Right ventricle myocardium (tissue), 1 donor: Measurements from ENCODE around the gene ARV1.

DNA sequence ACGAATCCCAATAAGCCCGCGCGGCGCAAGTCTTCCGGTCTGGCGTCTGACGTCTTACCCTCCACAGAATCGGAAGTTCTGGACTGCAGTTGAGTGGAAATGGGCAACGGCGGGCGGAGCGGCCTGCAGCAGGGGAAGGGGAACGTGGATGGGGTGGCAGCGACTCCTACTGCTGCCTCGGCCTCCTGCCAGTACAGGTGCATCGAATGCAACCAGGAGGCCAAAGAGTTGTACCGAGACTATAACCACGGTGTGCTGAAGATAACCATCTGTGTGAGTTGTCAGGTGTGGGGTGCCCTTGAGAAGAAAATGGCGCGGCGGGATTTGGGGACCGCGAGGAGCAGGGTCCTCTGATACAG is at the start of gene ARV1:
TSS of gene ARV1 (plus strand) at position 88 of the 359 bp plus-strand sequence.
- PRO-cap, 2 experiments = peak in 2 of 2 experiments; most common plus-strand start position 88 of the sequence (in 2)

DNA sequence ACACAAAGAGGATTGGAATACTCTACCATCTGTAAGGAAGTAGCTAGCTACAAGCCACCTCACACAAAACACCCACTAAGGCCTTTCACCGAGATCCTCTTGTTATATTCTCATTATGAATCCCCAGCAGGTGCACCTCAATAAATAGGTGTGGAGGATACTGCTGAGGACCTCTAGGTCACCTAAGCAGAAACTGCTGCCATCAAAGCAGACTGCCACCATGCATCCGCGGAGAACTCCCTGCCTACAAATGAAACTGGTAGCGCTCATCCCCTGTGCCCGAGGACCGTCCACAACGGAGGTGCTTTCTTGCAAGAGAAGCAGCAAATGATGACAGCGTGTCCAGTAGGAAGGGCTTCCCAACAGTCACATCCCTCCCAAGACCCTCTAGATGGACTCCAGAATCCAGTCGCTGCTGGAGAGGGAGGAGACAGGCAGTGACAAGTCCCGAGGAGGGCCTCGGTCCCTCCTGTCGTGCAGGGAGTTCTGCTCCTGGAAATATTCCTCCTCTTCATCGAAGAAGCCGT is 20.5 kb downstream of the FAM89A start:
- PRO-cap, 2 experiments = no peak in any of the 2 experiments

DNA sequence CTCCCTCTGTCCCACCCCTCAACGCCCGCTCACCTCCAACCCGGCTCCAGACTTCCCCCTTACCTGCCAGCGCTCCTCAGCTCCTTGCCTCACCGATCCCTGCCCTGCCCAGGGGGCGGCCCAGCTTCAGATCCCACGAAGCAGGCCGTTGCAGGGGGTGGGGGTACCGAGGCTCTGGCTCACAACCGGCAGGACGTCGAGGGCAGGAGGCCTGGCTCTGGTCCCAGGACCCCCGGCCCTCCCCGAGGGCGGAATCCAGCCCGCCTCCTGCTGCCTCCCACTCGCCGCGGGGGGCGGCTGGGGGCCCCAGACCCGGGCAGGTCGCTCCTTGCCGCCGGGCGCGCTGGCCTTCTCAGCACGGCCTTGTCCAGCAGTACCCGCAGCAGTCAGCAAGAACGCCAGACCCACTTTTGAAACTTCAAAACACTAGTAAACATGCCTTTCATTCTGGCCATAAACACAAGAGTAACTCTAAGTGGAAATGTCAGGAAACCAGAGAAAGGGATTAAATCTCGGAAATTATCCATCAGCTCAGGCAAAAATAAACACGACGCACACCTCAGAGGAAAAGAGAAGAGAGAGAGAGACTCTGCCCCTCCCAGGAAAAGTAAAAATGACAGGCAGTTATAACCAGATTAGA is 970 bp upstream of the FAM89A start:
- PRO-cap, 2 experiments = no peak in any of the 2 experiments

DNA sequence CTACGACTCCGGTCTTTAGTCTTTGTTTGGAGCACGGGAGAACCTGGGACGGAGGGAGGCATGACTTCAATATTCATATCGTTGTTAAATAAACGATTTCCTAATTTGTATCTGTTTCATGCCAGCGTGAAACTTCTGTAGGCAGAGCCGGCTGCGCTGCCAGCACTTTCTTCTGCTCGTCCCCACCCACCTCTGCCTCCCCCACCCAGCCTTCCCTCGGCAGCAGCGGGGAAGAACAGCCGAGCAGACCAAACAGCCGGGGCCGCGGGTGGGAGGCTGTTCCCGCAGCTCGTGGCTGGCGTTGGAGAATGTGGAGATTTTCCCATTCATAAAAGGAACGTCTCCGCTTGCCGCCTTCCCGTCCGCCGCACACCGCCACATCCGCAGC is 790 bp upstream of the TRIM67 start:
- PRO-cap, 2 experiments = no peak in any of the 2 experiments

GRCh38 chr1:231351211-231351801 is 13.2 kb downstream of the SPRTN start:
- PRO-cap, 2 experiments = no peak in any of the 2 experiments

DNA sequence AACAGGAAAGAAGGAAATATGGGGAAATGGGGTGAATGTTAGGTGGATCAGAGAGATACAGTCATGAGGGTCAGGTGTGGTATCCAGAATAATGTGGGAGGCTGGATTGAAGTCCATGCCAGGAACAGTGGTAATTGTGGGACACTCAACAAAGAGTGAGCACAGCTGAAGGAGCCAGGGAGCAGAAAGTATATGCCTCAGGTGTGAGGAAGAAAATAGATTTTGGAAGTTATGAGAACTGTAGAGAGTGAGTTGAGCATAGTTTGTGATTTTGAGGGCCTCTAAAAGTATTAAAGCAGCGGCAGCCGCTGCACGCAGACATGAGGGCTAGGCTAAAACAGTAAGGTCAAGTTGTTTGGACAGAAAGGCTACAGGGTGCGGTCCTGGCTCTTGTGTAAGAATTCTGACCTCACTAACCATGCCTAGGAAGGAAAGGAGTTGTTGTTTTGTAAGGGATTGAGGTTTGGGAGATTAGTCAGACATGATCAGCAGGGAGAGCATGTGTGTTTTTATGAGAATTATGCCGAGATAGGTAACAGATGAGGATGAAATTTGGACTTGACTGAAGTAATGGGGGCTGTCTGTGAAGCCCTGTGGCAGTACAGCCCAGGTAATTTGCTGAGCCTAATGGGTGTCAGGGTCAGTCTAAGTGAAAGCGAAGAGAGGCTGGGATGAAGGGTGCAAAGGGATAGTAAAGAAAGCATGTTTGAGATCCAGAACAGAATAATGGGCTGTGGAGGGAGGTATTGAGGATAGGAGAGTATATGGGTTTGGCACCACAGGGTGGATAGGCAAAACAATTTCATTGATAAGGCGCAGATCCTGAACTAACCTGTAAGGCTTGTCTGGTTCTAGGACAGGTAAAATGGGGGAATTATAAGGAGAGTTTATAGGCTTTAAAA is 205.6 kb downstream of the DISC1 start:
- PRO-cap, 2 experiments = no peak in any of the 2 experiments

- PRO-cap, 2 experiments = peak in 1 of 2 experiments; most common plus-strand start chr1:231919496 (in 1)
Observed at GRCh38 chr1:231919439-231919638, 292.7 kb downstream of the DISC1 start.

- PRO-cap, 2 experiments = no peak in any of the 2 experiments
Observed at GRCh38 chr1:232398476-232399303, 231.2 kb downstream of the SIPA1L2 start.

GRCh38 chr1:232431939-232432736 is 197.8 kb downstream of the SIPA1L2 start:
- PRO-cap, 2 experiments = no peak in any of the 2 experiments

- PRO-cap, 2 experiments = no peak in any of the 2 experiments
Observed at GRCh38 chr1:232903972-232904587, 46.3 kb upstream of the NTPCR start.

- PRO-cap, 2 experiments = no peak in any of the 2 experiments
Observed at GRCh38 chr1:232977921-232978352, 27.5 kb downstream of the NTPCR start.

DNA sequence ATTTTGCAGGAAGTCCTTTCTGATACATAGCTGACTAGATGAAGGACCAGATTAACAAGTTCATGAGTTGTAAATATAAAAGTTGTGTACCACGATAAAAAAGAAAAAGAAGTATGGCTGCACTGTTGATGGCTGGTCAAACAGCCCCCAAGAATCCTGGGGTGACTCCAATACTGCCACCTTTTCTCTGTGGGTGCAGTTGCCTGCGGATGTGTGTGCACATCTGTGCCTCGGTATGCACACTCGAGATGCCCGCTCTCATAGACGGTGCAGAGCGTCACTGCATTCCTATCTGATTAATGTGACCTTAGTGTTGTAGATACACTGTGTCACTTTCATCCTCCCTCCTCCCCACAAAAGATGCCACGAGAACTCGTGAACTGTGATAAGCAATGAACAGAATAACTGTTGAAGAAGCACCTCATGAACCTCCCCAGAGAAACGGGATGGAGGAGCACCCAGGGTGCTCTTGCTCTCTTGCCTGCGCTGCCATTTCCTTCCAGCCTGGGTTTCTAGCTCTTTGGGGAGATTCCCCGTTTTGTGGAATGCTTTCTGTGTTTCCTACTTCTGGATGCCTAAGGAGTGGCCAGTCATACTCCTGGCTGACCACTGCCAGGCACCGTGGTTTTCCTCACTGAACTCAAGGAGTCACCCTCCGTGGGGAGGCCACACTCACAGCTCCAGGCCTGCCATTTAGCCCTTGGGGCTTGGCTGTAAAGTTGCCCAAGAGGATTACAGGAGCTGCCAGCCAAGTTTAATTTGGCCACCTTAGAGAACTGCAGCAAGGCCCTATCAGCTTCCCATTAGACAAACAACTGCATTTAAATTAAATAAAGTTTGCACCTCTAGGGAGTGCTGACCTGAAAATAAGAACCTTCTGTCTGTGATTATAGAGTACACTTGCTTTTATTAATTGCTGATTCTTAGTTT is 32.0 kb downstream of the NTPCR start:
- PRO-cap, 2 experiments = no peak in any of the 2 experiments

- PRO-cap, 2 experiments = no peak in any of the 2 experiments
Observed at GRCh38 chr1:232985947-232986557, 35.6 kb downstream of the NTPCR start.

GRCh38 chr1:233332004-233332583 is 4.6 kb downstream of the MAP3K21 start:
- PRO-cap, 2 experiments = no peak in any of the 2 experiments

DNA sequence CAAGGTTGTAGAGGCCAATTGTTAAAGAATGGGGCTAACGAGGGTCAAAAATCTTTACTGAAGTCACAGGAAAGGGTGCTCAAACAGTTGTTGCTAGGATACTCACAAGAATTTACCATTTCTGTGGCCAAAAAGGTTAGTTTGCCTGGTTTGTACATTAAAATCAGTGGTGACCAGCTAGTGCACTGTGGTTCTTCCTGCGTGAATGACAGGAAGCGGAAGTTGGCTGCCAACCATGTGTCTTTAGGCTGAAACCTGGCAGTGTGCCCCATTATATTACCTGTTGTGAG is 13.5 kb downstream of the MAP3K21 start:
- PRO-cap, 2 experiments = no peak in any of the 2 experiments

DNA sequence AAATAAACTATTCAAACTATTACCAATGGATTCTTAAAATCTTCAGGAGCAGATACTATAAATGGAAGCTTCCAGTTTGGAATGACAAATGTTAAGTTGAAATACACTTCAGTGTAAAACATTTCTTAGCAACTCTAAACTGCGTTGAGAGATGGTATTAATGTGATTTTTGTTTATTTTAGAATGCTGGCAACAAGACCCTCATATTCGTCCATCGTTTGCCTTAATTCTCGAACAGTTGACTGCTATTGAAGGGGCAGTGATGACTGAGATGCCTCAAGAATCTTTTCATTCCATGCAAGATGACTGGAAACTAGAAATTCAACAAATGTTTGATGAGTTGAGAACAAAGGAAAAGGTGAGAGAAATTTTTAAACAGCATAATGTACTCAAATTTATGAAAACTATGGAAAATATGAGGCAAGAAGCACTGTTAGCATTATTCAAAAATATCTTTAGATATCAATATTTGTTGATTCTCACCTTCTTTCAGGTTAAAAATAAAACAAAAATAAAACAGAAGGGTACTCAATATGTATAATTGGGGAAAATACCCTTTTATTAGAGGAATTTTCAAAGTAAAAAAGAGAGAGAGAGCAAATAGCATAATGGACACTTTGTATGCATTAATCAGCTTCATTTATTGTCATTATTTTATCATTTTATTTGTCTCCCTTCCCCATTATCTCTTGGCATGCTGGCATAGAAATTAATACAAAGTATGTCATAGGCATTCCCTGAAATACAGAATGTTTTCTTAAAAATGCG is 27.3 kb downstream of the MAP3K21 start:
- PRO-cap, 2 experiments = no peak in any of the 2 experiments

DNA sequence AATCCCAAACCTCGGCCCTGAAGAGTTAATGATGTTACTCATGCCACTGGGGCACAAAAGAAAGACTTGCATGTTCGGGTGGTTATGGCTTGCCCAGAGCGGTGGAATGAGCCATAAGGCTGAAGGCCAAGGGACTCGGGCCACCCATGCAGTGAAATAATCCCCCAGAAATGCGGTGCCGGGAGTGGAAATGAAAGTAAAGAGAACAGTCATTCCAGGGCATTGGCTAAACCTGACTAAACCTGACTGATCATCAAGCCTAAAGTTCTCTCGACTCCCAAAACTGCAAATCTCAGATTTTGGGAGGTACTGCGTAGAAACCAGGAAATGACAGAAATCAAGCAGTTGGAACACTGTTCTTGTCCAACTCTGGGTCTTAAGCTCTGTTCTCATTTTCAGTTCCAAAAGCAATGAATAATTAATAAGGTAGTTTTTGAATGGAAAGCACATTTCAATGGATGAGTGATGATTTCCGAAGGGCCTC is 20.8 kb upstream of the TARBP1 start:
- PRO-cap, 2 experiments = no peak in any of the 2 experiments

DNA sequence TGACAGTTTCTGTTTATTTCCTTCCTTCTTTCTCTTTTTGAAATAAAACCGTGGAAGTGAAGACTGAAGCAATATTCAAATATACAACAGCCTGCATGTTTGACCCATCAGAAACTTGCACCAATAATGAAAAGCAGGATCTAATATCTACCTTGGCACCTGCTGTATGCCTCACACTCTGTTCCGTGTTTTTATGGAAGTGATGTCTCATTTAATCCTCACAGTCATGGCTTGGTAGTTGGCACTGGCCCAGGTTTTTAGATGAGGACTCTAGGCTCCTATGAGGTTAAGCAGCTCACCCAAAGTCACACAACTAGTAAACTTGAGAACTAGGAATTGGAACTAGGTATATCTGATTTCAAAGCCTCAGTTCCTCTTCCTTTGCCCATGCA is 21.2 kb upstream of the TARBP1 start:
- PRO-cap, 2 experiments = no peak in any of the 2 experiments

DNA sequence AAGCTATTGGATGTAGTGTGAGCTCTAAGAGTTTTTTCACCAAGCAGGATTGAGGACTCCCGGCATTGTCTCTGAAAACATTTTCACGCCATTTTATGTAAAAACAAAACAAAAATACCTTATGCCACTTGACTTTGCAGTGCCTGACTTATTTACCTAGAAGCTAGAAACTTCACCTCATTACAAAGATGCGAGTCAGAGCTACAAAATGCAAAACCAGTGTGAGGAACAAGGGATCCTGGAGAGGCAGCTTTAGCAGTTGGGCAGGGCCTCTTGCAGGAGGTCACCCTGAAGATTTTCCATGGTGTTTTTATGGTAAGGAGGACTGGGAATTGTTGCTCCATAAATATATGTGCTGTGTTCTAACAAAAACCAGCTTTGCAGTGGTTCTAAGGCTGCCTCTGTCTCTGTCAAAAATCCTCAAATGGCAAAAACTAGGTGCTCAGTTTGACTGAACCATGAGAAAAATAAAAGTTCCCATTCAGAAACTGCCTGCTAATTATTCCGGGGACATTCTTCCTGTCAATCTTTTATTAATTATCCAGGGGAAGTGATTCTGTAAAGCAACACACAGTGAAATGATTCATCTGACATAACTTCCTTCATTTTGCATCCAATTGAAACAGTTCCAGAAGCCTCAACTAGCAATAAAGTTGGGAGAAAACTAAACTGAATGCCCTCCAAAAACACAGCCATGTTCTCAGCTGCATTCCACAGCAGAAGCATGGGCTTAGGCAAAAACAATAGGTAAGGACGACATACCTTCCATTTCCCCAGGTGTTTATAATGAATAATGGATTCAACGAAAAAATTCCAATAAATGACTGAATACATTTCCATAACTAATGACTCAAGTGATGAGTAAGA is 36.6 kb upstream of the TARBP1 start:
- PRO-cap, 2 experiments = no peak in any of the 2 experiments

- PRO-cap, 2 experiments = no peak in any of the 2 experiments
Observed at GRCh38 chr1:234547002-234547302, 63.0 kb downstream of the IRF2BP2 start.